AG04450 (cell line): ENCODE data around the gene MTMR2.

- CAGE, long polyA plus RNA: no peak
- RRBS: 2% methylated on average over 7 of the region's 17 CpGs
Measured at GRCh38 chr11:95336844-95338069, 106.3 kb upstream of the SESN3 start.

GRCh38 chr11:95508109-95508602 lies 277.2 kb upstream of the SESN3 start:
- CAGE, long polyA plus RNA: no peak
- RRBS: no CpG with 5 or more reads among the region's 7 CpGs

DNA sequence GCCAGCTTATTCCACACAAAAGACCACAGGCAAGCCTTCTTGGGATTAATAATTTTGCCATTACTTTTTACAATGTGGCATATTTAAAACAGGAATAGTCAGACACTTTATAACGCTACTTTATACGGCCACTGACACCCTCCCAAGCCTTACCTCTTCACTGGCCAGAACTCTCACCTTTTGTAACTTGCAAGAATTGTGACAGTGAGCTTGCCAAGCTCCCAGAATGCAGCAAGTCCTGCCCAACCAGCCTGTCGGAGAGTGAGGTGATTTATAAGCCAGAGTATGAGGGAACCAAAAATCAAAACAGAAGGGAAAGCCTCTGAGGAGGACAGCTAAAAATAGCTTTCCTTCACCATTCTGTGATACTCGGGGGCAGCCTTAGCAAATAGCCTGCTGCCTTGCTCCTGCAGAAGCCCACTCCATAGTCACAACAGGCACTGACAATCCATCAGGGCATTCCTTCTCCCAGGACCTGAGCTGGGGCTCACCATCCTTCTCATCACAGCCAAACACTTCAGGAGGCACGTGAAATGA lies 229.7 kb downstream of the FAM76B start:
- CAGE, long polyA plus RNA: no peak
- RRBS: no CpG with 5 or more reads among the region's 5 CpGs

GRCh38 chr11:95590424-95590839 lies 199.2 kb downstream of the FAM76B start:
- CAGE, long polyA plus RNA: no peak
- RRBS: no CpG with 5 or more reads among the region's 7 CpGs

DNA sequence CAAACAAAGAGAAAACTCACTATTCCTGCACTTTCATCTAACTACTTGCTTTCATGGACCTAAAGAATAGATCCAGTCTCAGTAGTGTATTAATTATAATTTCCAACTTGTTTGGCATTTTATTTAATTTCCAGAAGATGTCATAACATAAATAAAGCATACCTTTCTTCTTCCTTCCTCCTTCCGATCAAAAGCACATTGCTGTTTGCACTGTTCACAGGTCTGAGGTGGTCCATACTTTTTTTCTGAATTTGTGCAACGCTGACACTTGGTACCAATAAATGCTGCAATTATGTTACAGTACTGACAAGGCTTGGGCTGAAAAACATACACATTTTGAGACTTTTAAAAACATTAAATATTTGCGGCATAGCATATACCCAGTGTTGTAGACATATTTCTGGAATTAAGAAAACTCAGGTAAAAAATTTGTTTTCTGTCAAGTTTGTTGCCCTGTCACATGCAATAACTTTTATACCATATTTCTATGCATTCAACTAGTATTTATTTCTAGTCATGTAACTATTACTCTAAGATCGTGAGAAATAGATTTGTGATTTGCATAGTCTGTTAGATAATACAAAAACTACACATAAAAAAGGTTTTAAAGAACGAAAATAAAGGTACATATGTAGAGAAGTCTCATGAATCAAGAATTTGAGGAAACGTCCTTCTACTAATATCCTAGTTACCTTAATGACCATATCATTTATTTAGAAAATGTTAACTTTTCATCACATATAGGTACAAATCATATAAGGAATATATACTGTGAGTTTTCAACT lies 3.4 kb downstream of the FAM76B start:
- CAGE, long polyA plus RNA: no peak
- RRBS: no CpG with 5 or more reads among the region's 6 CpGs

DNA sequence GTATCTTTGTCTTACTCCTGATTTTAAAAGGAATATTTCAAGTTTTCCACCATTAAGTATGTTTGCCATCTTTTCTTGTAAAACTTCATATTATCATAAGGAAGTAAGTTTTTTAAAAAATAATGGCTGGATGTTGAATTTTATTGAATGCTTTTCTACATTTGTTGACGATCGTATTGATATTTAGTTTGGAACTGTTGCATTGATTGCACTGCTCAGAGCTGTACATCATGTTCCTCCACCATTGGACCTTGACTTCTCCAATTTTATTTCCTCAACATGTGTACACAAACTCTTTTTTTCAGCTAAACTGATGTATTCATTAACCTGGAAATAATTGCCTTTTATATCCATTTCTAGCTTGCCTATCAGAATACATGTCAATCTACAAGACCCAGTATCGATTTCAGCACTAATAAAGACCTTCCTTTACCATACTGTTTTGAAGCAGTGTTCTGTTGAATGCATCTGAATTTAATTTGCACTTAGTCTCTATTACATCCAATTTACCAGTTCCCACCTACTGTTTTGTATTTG lies 5.3 kb downstream of the CEP57 start:
- CAGE, long polyA plus RNA: no peak
- RRBS: no CpG with 5 or more reads among the region's 3 CpGs

- CAGE, long polyA plus RNA: no peak
- RRBS: no CpG with 5 or more reads among the region's 16 CpGs
Measured at GRCh38 chr11:95875114-95876161, 48.5 kb downstream of the MTMR2 start.

DNA sequence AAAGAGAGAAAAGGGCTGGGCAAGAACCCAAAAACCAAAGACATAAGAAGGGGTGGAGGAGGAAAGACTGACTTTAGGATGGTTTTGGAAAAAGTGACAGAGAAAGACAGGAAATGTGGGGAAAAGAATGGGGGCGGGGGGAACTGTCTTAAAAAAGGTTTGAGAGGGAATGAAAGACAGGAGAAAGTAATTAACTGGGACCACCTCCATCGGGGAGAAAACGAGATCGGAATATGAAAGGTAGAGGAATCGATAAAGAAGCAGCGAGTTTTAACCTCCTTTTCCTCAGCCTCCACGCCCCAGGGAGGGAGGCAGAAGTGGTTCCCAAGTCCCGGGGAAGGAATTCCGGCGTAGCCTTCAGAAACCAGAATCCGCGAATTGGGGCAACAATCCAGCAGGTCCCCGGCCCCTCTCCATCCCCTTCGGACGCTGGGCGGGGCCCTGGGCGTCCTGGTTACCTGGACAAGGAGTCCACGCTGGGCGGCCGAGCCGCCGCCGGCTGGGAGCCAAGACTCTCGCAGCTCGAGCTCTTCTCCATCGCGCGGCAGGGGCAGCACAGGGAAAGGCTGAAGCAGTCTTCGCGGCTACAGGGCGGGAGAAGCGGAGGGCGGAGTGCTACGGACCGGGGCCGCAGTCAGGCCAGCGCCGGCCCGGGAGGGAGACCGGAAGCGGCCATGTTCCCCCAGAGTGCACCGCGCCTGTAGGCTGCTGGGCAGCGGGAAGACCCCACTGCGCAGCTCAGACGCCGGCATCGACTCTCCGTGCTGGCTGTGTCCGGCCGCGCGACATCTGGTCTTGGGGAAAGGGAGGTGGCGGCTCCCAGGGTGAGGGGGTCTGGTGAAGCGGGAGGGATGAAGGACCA lies at the start of gene MTMR2:
TSS of gene MTMR2 (minus strand) at position 691 of the 862 bp plus-strand sequence.
- CAGE, long polyA plus RNA: start-site peak on the minus strand centred at position 560 of the sequence, 273 bp wide, 239 and 192 reads in 2 replicates
- RRBS: 2% methylated on average over 22 of the region's 55 CpGs

DNA sequence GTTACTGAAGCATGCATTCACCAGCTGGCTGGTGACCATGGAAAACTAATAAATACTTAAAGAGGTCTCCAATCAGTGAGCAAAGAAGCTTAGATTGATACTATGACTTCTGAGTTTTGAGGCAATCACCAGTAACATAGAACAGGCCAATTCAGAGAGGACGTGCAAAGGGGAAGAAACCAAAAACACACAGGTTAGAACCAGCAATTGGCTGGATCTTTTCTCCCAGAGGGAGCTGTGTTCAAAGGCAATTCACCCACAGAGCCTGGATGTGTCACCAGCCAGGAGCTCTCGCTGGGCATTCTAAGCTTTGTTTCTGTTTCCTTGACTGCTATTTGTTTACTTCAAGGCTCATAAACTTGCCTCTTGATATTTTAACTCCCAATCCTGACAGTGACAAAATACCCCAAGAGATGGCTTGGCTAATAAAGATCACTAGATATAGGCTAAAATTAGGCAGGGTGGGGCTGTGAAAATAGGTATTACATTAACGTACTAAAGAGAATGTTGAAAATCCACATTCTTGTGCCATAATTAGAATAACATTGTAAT lies 113.6 kb upstream of the MTMR2 start:
- CAGE, long polyA plus RNA: no peak
- RRBS: no CpG with 5 or more reads among the region's 3 CpGs

DNA sequence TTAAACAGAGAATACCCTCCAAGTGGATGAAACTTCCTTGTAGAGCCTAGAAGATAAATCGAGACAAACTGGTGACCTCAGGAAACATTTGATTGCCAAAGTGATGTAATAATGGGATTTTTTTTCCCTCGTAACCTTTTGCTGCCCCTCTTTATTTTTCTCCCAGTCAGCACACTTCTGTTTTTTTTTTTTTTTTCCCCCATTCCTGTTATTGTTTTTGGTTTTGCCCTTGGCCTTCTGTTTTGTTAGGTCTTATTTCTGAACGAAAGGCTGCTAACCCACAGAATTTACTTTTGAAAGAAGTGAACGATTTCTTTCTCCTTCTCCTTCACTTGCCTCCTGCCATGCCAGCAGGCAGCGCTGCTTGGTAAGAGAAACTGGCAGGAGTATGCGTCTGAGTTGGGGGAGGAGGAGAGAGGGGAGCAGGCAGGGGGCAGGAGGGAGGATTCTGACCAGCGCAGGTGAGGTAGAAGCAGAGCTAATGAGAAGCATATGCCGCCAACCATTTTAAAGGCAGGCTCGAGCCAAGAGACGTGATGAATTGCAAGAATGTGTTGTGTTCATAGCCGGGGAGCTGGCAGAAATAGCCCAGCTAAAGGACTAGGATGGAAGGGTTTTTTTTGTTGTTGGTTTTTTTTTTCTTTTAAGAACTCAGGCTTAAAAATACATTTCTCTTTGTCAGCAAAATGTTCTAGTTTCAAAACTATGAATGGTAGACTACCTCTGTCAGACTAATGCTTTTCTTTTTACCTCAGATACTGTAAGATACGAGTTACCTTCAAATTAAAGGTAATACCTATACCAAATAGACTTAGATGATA lies 122.0 kb upstream of the MTMR2 start:
- CAGE, long polyA plus RNA: no peak
- RRBS: no CpG with 5 or more reads among the region's 12 CpGs

DNA sequence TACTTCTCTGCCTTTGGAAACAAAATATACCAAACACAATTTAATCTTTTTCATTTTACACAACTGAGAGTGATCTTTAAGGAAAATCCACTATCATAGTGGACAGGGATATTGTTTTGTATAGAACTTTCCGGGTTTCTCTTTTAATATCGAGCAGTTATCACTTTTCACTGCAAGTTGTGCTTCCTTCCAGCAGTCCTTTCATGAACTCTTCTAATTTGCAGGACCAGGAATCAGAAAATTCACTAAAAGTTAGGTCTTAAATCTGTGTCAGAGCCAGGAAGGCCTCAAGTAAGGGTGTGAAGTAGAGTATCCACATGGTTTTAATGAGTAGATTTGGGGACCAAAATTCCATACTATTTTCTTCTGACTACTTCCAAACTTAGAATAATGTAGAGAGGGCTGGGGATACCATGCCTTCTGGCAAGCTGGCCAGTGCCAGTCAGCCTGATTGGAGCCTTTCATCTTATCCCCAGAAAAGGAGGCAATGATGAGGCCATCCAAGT lies 133.9 kb upstream of the MTMR2 start:
- CAGE, long polyA plus RNA: no peak
- RRBS: no CpG with 5 or more reads among the region's 2 CpGs

- CAGE, long polyA plus RNA: no peak
- RRBS: no CpG with 5 or more reads among the region's 3 CpGs
Measured at GRCh38 chr11:96095847-96096392, 172.0 kb upstream of the MTMR2 start.

GRCh38 chr11:96150915-96151543 lies 192.0 kb downstream of the MAML2 start:
- CAGE, long polyA plus RNA: no peak
- RRBS: no CpG with 5 or more reads among the region's 6 CpGs

- CAGE, long polyA plus RNA: no peak
- RRBS: no CpG with 5 or more reads among the region's 7 CpGs
Measured at GRCh38 chr11:96167159-96168300, 175.5 kb downstream of the MAML2 start.

- CAGE, long polyA plus RNA: no peak
- RRBS: no CpG with 5 or more reads among the region's 5 CpGs
Measured at GRCh38 chr11:96182092-96182605, 160.8 kb downstream of the MAML2 start.

- CAGE, long polyA plus RNA: no peak
- RRBS: no CpG with 5 or more reads among the region's 1 CpG
Measured at GRCh38 chr11:96214785-96215202, 128.2 kb downstream of the MAML2 start.

- CAGE, long polyA plus RNA: no peak
- RRBS: no CpG with 5 or more reads among the region's 9 CpGs
Measured at GRCh38 chr11:96221578-96222565, 121.1 kb downstream of the MAML2 start.

DNA sequence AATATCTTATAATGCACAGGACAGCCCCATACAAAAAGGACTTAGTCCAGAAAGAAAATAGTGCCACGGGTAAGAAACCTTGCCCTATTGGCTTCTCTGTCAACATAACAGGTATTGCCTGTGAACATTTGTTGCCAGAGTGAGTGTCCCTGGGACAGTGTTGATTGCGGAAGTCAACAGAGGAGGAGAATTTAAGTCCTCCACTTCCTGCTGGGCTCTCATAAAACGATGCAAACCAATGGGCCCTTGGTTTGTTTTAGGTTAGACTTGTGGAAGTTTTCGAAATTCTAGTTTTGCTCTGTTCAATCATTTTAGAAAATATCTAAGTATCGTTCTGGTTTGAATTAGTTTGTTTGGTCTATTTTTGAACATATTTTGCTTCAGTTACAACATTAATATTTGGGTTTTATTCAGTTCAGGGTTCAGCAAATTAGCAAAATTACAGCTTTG lies 101.4 kb downstream of the MAML2 start:
- CAGE, long polyA plus RNA: no peak
- RRBS: no CpG with 5 or more reads among the region's 5 CpGs

GRCh38 chr11:96256270-96256689 lies 86.7 kb downstream of the MAML2 start:
- CAGE, long polyA plus RNA: no peak
- RRBS: no CpG with 5 or more reads among the region's 4 CpGs

DNA sequence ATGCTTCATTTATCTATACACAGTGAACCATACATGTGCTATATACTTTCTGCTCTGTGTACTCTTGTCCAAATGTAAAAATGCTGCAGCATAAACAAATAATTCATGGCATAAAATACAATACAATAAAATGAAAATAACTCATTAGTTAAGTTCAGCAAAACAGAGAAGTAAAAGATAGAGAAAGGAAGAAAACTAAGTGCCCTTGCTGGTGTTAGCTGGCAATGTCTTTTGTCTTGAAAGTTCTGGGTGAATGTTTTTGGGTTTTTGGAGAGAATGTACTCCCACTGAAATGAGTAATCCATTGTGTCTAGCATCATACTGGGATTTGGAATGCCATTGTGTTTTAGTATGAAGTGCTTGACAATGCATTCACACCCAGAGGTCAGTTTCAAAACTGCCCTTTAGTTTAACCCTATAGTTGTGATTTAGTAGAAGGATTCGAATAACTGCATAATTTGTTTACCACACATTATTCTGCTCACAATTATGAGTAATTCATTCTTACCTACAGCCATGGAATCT lies 34.0 kb downstream of the MAML2 start:
- CAGE, long polyA plus RNA: no peak
- RRBS: no CpG with 5 or more reads among the region's 1 CpG